Testis (tissue), 5 donors: ENCODE measurements around the gene ATG5.

DNA sequence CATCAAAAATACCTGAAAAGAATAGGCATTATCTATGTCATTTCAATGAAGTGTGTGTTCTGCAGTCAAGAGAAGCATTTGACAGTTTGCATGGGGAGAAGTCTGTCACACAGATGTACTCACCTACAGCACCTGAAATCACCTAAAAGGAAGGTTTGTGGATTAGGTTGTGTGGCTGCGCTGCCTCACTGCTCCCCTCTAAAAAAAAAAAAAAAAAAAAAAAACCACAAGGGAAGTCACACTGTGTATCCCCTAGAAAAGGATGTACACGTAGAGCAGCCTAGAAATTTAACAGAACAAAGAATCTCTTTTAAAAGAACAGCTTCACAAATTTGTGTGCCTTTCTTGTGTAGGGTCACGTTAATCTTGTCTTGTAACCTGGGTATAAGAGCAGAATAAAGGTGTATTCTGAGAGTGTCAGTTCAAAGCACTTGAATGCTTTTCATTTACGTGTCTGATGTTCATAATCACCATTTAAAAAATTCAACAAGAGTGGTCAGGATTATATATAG, 109.5 kb downstream of the PRDM1 start:
- PRO-cap, 3 experiments, result no peak in any of the 3 experiments
- RAMPAGE, long total RNA, 2 experiments, result no peak in any of the 2 experiments
- RRBS, result no CpG with 5 or more reads among the region's 4 CpGs

DNA sequence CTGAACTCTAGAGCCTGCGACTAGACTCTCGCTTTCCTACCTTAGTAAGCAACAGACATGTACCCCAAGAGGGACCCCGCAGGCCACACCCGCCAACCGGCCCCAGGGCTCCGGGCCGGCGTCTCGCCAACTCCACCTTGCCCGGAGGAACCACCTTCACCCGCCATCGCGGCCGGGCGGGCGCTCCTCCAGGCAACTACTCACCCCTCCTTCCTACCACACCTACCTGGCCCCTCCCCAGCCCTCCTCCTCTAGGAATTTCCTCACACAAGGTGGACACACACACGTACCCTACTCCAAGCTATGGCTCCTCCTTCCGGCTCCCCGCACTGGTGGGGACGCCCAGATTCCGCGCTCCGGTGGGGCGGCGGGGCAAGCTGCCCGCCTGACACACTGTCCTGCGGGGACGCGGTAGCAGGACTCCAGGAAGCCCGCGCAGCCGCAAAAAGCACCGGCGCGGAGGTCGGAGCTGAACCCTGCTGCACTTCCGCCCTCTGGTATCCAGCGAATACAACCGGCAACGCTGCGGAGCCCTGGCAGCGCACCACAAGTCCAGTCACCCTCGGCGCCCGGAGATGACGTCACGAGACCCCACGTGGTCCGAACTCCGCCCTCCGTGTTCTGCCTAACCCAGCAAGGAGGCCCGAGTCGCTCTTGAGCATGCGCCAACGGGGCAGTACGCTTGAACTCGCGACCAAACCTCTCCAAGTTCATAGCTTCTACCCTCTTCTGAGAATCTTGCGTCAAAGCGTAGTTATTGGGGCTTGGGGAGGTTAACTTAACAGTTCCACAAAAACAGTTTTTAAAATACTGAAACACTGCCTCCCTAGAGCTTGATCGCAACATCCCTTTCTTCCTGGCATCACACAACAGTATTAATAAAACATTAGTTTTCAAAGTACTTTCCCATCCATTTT, at the start of gene ATG5:
Gene ATG5, minus strand, starts transcription at position 525 of the 917 bp plus-strand sequence.
- PRO-cap, 3 experiments, result peak in 3 of 3 experiments; most common plus-strand start position 657 of the sequence (in 3); most common minus-strand start position 395 of the sequence (in 3)
- RAMPAGE, long total RNA, 2 experiments, result start-site peak on the minus strand in 2 of 2 experiments, centred at positions 469 to 478 of the sequence, 720 to 911 reads per replicate
- RRBS, result 1% methylated on average over 25 of the region's 61 CpGs

DNA sequence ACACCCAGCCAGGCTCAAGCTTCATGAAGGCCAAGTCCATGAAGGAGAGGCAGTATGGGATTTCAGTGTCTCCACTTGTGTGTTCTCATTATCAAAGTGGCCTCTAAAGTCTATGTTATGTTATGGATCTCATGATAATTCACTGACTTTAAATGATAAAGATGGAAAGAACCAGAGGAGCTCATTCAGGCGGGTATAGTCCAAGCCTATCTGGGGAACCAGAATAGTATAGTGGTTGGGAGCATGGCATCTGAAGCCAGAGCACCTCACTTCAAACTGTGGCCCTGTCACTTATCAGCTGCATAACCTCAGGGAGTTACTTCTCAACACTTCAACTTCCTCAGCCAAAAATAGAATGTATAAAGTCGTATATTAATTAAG, 112.8 kb downstream of the RTN4IP1 start:
- PRO-cap, 3 experiments, result no peak in any of the 3 experiments
- RAMPAGE, long total RNA, 2 experiments, result no peak in any of the 2 experiments
- RRBS, result no CpG with 5 or more reads among the region's 2 CpGs

DNA sequence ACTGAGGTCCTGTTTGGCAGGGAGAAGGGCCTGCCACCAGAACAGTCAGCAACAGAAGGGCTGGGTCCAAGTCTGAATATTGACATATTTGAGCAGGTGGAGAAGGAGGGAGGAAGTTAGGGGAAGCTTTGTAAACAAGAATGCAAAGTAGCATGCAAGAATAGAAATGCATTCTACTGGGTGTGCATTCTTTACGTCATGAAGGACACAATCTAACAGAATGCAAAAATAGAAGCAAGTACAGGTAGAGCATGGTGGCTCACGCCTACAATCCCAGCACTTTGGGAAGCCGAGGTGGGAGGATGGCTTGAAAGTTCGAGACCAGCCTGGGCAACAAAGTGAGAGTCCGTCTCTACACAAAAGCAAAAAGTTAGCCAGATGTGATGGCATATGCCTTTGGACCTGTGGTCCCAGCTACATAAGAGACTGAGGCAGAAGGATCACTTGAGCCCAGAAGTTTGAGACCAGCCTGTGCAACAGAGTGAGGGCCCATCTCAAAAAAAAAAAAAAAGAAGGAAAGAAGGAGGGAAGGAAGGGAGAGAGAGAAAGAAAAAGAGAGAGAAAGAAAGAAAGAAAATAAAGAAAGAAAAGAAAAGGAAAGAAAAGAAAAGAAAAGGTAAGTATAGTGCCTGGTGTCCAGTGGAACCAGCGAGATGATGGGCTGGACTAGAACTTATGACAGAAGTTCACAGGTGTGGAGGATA, 100.7 kb downstream of the QRSL1 start:
- PRO-cap, 3 experiments, result no peak in any of the 3 experiments
- RAMPAGE, long total RNA, 2 experiments, result no peak in any of the 2 experiments
- RRBS, result no CpG with 5 or more reads among the region's 6 CpGs

DNA sequence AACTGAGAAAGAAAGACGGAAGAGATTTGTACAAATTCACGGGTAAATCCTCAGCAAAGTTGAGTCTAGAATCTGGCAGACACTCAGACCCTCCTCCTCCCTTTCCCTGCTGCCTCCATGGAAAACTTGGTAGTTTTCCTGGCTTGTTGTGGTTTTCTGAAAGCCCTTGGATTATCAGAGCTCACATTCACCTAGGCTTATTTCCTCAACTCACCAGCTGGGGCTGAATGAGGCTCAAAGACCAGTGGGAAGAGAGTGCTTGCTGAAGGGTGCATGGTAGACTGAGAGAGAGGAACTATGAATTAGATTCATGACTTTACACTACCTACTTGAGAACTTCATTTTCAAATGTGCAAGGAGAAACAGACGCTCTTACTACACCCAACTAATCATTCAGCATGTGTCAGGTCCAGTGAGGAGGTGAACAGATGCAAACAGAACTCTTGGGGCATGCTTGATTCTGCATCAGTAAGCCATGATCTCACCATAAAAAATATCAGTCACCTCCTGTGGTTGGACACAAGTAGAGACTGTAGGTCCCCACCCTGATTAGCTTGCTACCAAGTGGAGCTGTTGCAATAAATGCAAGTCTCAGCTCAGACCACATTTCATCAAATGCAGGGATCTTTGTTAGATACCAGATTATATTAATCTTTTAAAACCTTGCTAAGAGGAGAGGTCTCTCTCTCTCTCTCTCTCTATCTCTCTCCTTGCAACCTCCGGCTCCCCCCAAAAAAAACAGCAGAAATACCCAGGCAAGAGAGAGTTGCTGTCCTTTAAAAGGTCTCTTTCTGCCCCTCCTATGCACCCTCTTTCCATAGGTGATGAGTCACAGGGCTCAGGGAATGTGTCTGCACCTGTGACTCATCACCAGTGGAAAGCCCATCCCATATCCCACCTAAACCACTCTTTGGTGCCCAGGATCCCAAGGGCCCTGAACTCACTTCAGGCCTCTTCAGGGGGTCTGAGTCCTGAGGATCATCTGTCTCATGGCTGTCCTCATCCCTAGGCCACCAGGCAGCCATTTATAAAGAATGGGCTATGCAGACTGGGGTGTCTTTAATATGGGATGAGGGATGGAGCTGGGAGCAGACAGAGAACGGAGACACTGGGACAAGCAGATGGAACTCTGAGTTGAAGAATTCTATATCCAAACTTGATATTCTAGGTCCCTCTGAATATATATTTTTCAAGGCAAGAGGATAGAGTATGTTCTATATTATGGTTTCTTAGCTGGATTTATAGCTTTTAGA, 154.4 kb downstream of the QRSL1 start:
- PRO-cap, 3 experiments, result no peak in any of the 3 experiments
- RAMPAGE, long total RNA, 2 experiments, result no peak in any of the 2 experiments
- RRBS, result no CpG with 5 or more reads among the region's 5 CpGs

GRCh38 chr6:107221836-107222035, 106.4 kb upstream of the BEND3 start:
- PRO-cap, 3 experiments, result no peak in any of the 3 experiments
- RAMPAGE, long total RNA, 2 experiments, result no peak in any of the 2 experiments
- RRBS, result no CpG with 5 or more reads among the region's 2 CpGs

- PRO-cap, 3 experiments, result no peak in any of the 3 experiments
- RAMPAGE, long total RNA, 2 experiments, result no peak in any of the 2 experiments
- RRBS, result no CpG with 5 or more reads among the region's 16 CpGs
These were observed 164.4 kb downstream of the SCML4 start for GRCh38 chr6:107659626-107660146.

DNA sequence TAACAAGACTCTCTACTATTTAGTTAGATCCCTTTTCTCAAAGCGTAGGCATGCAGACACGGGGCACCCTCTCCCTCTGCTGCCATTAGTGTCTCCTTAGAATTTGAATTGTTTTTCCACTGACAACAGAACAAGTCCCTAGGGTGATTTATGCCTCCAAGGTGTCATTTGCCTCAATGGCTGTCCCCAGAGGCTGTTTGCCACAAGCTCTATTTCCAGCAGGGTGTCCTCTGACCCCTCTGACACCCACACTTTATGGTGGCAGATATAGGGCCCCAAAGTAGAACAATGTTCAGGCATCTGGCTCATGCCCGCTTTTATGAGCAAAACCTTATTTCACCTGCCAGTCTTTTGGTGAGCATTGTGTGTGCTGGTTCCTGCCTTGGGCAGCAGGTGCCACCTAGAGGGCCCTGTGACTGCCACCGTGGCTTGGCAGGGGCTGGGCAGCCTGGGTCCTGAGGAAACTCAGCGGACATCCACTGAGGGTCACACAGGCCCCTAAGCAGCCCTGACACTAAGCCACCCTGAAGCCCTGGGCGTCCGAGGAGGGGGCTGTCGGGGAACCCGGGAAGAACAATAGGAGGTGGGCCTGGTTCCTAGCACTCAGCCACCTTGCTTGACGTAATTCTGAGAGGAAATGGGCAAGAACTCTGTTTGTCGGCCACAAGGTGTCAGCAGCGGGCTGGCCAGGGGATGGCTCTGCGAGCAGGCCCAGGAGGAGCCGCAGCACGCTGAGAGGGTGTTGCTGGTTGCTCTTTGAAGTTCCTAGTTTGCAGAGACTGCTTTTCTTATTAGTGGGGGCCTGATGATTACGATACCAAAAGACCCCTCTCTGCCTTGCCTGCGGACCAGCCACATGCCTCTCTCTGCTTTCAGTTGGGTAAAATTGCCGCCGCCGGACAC, 149.0 kb downstream of the SCML4 start:
- PRO-cap, 3 experiments, result no peak in any of the 3 experiments
- RAMPAGE, long total RNA, 2 experiments, result no peak in any of the 2 experiments
- RRBS, result no CpG with 5 or more reads among the region's 20 CpGs

GRCh38 chr6:107712748-107713097, 111.4 kb downstream of the SCML4 start:
- PRO-cap, 3 experiments, result no peak in any of the 3 experiments
- RAMPAGE, long total RNA, 2 experiments, result no peak in any of the 2 experiments
- RRBS, result no CpG with 5 or more reads among the region's 2 CpGs

GRCh38 chr6:107816751-107817529, 7.2 kb downstream of the SCML4 start:
- PRO-cap, 3 experiments, result no peak in any of the 3 experiments
- RAMPAGE, long total RNA, 2 experiments, result no peak in any of the 2 experiments
- RRBS, result no CpG with 5 or more reads among the region's 6 CpGs

DNA sequence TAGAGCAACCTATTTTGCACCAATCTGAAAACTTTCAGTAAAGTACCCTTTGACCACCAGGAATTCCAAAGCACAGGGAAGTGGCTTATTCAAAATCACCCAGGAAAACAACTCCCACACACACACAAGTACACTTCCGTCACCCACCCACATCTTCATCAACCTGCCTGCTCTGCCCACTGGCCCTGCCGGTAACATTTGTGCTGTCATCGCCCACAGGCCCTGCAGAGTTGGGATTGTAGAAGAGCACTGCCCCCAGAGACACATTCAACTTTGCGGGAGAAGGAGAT, 19.3 kb upstream of the SCML4 start:
- PRO-cap, 3 experiments, result no peak in any of the 3 experiments
- RAMPAGE, long total RNA, 2 experiments, result no peak in any of the 2 experiments
- RRBS, result no CpG with 5 or more reads among the region's 4 CpGs

DNA sequence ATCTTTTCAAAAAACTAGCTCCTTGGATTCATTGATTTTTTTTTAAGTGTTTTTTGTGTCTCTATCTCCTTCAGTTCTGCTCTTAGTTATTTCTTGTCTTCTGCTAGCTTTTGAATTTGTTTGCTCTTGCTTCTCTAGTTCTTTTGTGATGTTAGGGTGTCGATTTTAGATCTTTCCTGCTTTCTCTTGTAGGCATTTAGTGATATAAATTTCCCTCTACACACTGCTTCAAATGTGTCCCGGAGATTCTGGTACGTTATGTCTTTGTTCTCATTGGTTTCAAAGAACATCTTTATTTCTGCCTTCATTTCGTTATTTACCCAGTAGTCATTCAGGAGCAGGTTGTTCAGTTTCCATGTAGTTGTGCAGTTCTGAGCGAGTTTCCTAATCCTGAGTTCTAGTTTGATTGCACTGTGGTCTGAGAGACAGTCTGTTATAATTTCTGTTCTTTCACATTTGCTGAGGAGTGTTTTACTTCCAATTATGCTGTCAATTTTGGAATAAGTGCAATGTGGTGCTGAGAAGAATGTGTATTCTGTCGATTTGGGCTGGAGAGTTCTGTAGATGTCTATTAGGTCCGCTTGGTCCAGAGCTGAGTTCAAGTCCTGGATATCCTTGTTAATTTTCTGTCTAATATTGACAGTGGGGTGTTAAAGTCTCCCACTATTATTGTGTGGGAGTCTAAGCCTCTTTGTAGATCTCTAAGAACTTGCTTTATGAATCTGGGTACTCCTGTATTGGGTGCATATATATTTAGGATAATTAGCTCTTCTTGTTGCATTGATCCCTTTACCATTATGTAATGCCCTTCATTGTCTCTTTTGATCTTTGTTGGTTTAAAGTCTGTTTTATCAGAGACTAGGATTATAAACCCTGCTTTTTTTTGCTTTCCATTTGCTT, 65.7 kb upstream of the SCML4 start:
- PRO-cap, 3 experiments, result no peak in any of the 3 experiments
- RAMPAGE, long total RNA, 2 experiments, result no peak in any of the 2 experiments
- RRBS, result no CpG with 5 or more reads among the region's 7 CpGs

- PRO-cap, 3 experiments, result peak in 3 of 3 experiments; most common plus-strand start chr6:107965141 (in 3)
- RAMPAGE, long total RNA, 2 experiments, result no peak in any of the 2 experiments
- RRBS, result no CpG with 5 or more reads among the region's 9 CpGs
These were observed 6.8 kb upstream of the SEC63 start for GRCh38 chr6:107964687-107965404.

GRCh38 chr6:108001941-108002140, 43.8 kb upstream of the SEC63 start:
- PRO-cap, 3 experiments, result no peak in any of the 3 experiments
- RAMPAGE, long total RNA, 2 experiments, result no peak in any of the 2 experiments
- RRBS, result no CpG with 5 or more reads among the region's 4 CpGs

DNA sequence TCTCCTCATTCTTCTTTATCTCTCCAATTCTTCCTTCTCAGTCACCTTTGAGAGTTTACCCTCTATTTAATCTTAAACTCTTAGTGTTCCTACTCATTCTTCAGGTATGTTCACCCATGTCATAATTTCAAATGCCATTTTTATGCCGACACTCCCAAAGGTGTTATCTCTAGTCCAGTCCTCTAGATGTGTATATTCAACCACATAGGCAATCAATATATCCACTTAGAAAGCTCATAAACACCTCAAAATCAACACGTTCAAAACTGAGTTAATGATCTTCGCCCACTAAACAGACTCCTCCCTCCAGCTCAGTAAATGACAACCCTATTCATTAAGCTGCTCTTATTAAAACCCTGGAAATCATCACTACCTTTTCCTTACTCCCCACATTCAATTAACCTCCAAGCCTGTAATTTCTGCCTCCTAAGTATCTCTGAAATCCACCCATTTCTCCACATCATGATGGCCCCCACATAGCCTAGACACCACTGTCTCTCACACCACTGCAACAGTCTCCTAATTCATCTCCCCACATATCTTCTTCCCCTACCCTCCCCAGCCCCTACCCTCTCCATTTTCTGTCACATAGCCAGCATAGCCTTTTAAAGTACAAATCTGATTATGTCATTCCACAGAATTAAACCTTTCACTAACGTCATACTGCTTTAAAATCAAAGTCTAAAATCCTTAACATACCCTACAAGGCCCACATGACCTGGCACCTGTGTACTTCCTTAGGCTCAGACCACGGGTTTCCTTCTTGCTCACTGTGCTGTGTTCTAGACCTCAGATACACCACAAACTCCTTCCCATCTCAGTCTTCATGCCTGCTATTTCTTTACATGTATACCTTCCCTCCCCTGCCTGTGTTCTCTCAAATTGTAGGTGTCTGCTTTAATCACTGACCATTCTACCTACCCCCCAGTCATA, 6.1 kb downstream of the OSTM1 start:
- PRO-cap, 3 experiments, result no peak in any of the 3 experiments
- RAMPAGE, long total RNA, 2 experiments, result no peak in any of the 2 experiments
- RRBS, result no CpG with 5 or more reads among the region's 5 CpGs

DNA sequence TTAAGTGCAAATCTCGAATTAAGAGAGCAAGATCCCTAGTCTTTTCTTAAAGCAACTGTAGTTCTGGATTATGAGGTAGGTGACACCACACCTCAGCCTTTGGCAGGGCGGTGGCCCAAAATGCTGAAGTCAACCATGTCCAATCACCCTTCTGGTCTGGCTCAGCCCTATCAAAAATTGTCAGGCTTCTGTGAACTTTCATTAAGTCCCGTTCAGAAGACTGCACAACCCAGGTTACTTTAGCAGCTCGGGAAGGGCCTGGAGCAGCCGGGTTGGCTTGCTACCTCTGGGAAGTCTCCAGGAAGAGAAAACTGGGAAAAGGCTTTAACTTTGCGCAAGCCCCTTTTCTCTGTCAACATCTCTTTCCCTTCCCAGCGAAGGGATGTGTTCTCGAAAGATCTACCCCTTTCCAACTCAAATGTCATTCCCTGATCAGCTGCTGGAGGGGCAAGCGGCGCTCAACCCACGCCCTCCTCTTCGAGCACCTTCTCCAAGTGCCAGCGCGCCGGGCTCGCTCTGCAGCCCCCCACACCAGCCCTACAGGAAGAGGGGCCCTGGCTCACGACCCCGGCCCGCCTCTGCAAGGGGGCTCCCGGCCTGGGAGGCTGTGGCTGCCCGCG, 669 bp downstream of the SNX3 start:
- PRO-cap, 3 experiments, result peak in 3 of 3 experiments; most common plus-strand start position 60 of the sequence (in 2); most common minus-strand start position 365 of the sequence (in 2)
- RAMPAGE, long total RNA, 2 experiments, result no peak in any of the 2 experiments
- RRBS, result 2% methylated on average over 7 of the region's 22 CpGs

GRCh38 chr6:108408261-108408916, 113.5 kb downstream of the AFG1L start:
- PRO-cap, 3 experiments, result no peak in any of the 3 experiments
- RAMPAGE, long total RNA, 2 experiments, result no peak in any of the 2 experiments
- RRBS, result no CpG with 5 or more reads among the region's 1 CpG

DNA sequence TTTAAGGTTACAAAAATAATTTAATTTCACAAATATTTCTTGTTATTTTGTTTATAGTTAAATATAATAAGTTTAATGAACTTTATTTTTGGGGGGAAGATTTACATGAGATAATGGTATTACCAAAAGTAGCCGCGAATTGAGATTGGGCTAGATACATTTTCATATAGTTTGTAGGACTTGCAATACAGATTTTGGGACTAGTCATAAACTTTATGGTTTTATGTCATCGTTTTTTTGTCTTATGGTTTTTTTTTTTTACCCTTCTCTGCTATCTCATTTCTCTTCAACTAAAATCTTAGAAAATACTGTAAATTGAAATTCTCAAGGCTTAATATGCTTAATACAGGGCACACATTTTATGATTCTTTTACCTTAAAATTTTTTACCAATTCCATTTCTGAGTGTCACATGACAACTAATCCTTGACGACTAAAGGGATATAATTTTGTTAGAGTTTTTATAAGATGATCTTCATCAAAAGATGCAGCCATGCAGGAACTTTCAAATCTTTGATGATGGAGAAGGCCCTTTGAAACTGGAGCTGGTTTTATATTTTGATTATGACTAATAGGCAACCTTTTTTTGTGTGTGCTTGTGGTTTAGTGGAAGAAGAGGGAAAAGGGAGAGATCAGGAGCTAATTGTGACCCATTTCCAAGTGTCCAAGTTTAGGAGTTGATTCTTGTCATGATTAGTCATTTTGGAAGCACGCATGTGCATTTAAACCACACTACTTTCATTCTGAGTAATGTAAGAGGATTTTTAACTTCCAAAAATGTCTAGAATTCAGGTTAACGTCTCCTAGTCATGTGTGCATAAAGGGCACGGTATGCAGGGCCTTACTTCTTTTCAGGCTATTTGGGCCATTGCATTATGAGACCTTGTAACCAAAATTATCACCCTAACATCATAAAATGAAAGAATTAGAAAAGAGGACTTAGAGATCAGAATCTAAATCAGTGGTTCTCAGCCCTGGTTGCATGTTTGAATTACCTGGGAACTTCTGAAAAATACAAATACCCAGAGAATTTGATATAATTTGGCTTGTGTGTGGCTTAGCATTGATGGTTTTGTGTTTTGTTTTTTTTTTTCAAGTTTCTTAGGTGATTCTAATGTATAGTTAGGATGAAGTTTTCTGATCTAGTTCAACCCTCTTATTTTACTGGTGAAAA, 3.4 kb downstream of the FOXO3 start:
- PRO-cap, 3 experiments, result no peak in any of the 3 experiments
- RAMPAGE, long total RNA, 2 experiments, result no peak in any of the 2 experiments
- RRBS, result no CpG with 5 or more reads among the region's 7 CpGs

DNA sequence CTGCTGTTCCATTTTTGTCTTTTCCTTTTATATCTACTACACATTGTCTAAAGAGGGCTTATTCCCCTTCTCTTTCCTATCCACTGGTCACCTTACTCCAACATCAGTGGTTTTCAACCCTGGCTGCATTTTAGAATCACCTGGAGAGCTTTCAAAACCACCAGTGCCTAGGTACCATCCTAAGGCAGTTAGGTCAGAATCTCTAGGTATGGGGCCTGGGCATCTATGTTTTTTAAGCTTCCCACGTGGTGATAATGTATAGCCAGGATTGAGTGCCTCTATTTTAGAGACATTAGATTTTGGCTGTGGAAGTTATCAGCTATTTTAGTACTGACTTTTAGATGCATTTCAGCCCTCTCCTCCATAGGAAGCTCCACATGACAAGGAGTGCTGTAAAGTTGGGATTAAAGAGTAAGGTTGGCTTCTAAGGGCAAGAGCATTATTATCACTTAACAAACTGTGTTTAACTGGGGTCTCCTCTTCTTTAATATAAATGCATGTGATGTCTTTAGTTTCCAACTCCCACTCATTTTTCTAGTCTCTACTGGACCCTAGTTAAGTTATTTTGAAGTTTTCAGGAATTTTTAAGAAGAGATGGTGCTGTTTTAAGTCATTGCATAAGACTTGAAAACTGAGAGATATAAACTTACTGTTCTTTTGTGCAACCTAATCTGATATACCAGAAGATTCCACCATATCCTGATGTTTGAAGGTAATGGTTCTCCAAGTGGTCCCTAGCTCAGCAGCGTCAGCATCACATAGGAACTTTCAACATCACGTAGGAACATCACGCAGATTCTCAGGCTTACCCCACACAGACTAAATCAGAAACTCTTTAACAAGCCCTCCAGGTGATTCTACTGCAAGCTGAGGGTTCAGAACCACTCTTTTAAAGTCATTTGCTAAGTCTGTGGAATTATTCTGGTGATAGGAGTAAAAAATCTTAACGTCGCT, 17.0 kb downstream of the FOXO3 start:
- PRO-cap, 3 experiments, result no peak in any of the 3 experiments
- RAMPAGE, long total RNA, 2 experiments, result no peak in any of the 2 experiments
- RRBS, result no CpG with 5 or more reads among the region's 6 CpGs

DNA sequence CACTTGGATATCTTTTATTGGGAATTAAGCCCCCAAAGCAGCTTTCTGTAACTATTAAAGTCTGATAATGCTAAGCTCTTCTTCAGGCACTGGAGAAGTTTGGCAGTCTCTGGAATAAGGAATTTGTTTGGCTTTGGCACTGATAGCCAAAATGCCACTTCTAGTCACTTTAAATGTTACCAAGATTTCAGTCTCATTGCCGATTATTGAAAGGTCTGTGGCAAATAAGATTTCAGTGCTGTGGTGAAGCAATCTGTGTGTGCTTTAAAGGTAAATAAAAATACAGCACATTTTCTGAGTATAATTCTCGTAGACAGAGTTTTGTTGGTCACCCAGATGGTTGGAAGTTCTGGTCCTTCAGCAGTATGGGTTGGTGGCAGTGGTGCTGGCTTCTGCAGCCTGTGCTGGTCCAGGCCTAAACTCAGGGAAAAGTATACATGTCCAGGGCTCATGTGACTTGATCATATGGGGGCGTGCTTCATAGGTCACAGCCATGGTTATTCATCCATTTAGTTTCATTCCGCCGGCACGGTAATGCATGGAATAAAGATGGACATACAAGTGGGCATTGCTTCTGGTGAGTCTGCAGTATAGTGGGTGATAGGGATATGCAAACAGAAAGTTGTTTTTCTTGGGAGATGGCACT, 23.0 kb downstream of the FOXO3 start:
- PRO-cap, 3 experiments, result no peak in any of the 3 experiments
- RAMPAGE, long total RNA, 2 experiments, result no peak in any of the 2 experiments
- RRBS, result no CpG with 5 or more reads among the region's 6 CpGs